Mesenchymal stem cell of the bone marrow (primary cell): ENCODE measurements around the genes METAP1, ADH1A and ADH7.

- CAGE, long polyA plus RNA: no peak
Measured at GRCh38 chr4:89897727-89898239, 3.1 kb downstream of the MMRN1 start.

GRCh38 chr4:92312746-92312945, 8.9 kb downstream of the GRID2 start:
- CAGE, long polyA plus RNA: no peak

DNA sequence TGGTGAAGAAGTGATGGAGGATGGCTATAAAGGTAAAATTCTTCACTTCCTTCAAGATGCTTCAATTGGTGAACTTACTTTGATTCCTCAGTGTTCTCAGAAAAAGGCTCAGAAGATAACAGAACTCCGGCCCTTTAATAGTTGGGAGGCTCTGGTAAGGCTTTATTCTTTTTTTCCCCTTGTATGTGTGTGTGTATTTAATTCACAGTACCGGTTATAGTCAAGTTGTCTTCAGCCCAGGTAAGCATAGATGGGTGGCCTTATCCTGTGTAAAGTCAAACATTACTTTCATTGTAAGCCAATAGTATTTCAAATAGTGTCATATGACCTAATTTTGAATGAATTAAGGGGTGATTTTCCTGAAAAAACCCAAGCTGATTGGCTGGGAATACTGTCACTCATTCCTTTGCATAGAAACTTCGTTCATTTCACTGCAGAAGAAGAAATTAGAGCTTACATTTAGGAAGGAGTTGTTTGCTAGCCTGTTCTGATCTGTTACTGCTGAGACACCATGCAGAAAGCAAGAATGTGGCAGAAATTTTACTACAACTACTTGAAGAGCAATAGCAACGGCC, 45.3 kb downstream of the SMARCAD1 start:
- CAGE, long polyA plus RNA: no peak

DNA sequence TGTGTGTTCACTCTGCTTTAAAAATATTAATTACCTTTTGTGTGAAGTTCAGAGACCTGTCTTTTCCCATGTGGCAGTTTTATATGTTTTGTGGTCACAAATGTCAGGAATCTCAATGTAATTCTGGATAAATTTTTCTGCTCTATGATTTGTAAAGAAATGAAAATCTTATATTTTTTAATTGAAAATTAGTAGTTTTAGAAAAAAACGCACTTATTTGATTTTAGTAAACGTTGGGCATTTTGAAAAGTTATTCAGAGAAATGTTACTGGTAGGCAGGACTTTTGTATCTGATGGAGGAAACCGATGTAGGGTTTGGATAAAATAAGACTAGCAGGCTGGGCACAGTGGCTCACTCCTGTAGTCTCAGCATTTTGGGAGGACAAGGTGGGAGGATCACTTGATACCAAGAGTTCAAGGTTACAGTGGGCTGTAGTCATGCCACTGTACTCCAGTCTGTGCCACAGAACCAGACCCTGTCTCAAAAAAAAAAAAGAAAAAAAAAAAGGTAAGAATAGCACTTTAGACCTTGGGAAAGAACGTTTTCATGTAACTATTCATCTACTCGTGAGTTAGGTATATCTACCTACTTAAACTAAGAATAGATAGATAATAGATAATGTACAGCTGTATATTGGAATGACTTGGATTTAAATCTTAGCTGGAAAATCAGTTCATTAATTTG, 8.5 kb downstream of the PDLIM5 start:
- CAGE, long polyA plus RNA: no peak

DNA sequence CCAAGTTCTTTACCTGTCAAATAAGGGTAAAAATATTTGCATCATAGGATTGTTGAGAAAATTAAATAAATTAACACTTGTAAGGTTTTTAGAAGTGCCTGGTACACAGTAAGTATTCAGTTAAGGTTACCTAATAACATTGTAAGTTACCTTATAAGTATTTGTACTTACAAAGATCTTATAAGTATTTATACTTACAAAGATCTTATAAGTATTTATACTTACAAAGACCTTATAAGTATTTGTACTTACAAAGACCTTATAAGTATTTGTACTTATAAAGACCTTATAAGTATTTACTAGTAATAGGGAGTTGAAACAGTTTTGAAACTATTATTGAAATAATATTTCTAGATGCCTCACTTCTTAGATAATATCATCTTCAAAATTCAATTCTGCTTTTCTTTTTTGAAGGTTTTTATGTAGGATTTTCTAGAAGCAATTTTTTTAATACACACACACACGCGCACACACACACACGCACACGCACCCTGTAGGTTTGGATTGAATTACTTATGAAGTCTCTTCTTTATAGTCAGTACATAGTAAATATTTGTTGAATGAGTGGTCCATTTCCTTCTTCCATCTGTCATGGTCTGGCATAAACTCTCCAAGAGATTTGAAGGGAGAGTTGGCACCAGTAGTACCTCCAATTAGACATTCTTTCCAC, 20.1 kb downstream of the PDLIM5 start:
- CAGE, long polyA plus RNA: no peak

- CAGE, long polyA plus RNA: no peak
Measured at GRCh38 chr4:94528644-94529480, 77.1 kb downstream of the PDLIM5 start.

DNA sequence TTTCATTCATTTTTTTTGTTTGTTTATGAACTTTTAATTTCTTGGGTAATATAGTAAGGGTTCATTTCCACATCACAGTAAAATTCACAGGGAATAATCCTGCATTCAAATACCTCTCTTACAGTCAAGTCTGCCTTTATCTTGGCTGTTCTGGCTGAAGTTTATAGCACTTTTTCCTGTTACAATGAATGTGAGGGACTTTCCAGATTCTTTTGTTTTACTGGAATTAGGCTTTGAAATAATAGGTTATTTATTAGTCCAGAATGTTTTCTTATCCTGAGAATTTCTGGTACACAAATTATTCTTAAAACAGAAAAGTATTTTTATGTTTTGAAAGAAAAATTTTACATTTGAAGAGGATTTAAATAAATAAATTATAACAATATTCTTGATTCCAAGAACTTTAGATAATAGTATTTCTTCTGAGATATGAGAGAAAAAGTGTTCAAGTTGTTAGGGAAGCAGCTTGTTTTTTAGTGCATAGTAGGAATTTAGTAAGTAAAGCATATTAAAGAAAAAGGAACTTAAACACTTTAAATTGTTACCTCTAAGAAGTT, 85.5 kb downstream of the PDLIM5 start:
- CAGE, long polyA plus RNA: no peak

- CAGE, long polyA plus RNA: no peak
Measured at GRCh38 chr4:94667502-94668358, 90.0 kb upstream of the BMPR1B start.

- CAGE, long polyA plus RNA: no peak
Measured at GRCh38 chr4:94723976-94724427, 33.8 kb upstream of the BMPR1B start.

DNA sequence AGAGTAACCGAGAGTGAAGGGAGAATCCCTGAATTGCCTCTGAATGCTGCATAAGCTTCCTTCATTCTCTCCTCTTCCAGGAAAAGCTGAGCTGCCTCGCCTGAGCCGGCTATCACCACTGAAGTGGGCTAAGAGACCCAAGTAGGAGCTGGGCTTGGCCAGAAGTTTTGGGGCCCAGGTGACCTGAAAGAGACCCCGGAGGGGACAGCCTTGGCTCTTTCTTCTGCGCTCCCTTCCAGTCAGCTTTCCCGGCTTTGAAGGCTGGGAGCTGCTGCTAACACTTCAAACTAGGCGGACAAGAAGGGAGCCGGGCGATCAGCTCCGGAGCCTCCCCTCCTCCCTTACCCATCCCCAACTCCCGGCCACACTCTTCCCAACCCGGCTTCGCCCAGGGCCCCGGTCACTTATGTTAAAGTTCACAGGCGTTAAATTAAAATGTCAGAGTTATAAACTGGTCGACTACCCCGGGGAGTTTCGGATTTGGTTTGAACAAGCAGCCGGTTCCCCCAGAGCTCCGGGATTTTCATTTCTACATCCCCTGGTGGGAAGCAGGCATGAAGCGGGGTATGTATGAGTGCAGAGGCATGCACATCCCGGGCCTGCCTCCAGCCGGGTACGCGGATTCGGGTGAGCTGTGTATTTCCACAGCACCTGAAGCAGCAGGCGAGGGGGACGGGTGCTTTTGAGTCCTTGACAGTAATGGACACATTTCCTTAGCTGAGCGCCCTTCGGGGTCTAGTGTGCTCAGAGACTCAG, 1.1 kb downstream of the UNC5C start:
- CAGE, long polyA plus RNA: no peak

DNA sequence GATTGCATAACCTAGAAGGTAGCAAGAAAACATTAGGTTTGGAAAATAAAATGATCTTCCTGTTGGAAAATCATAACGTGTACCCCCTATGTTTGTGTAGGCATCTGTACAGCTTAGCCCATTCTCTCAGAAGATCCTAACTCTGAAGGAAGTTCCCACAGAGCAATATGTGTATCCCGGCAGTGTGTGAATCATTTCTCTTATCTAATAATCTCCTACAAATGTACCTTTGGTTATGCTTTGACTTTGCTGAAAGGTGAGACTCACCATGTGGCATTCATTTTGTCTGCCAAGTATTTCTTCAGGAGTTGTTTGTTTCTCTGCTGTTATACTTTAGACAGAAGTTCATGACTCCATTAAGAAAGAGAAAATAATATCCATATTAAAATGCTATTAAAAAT, 646.7 kb downstream of the STPG2 start:
- CAGE, long polyA plus RNA: no peak

DNA sequence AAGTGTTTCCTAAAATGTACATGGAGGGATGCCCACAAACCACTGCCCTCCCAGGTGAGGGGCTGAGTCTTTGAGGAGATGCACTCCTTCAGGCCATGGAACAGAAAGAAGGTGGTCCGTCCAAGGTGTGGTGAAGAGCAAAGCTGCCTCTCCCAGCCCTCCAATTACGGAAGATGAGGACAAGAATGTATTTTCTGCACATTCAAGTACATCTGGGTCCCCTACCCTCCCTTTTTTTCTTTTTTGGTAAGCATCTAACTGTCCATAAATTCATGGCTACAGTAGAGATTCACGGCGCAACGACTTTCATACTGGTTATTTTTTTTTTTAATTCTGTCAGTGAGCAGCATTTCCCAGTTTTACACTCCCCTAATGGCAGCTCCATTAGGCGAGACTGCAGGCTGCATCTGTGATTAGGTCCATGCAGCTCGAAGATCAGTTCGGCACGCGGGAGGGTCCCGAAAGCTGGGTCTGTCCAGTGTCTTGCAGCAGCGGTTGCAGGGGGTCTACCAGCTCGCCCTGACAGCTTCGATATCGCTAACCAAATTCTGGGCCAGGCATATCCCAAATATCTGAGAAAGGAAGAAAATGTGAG, 186.3 kb downstream of the TSPAN5 start:
- CAGE, long polyA plus RNA: no peak

GRCh38 chr4:98564692-98565540, 93.5 kb downstream of the TSPAN5 start:
- CAGE, long polyA plus RNA: no peak

DNA sequence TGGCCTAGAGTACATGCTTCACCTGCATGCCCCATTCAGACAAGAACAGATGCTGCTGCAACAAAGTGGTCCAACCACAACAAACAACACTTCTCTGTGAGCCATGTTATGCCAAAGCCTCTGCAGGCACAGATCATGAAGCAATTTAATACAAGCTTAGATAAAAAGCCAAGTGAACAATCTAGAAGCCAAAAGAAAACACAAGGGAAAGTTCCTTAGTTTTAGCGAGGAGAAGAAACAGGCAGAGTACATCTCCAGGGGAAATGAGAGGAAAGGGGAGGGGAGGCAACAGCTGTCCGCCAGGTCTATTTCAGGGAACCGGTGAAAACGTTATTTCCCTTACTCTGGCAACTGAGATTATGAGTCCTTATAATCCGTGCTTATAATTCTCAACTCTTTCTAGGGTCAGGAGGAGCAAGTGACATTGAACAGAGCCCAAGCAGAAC, 92.6 kb downstream of the TSPAN5 start:
- CAGE, long polyA plus RNA: no peak

- CAGE, long polyA plus RNA: no peak
Measured at GRCh38 chr4:98663141-98664201, 5.1 kb upstream of the TSPAN5 start.

DNA sequence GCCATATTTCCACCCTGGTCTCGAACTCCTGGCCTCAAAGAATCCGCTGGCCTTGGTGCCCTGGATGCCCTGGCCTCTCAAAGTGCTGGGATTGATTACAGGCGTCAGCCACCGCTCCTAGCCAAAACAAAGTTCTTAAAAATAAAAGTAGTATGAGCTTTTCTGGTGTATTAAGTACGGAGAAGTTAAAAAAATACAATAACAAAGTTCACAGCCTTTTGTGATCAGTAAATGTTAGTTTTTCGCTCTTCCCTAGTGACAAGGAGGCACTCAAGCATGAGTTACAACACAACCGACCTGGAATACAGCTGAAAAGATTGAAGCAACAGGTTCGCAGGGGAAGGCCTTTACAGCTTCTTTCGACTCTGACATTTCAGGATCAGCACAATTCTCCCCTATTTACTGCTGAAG, 972 bp upstream of the METAP1 start:
- CAGE, long polyA plus RNA: no peak

- CAGE, long polyA plus RNA: no peak
Measured at GRCh38 chr4:98995597-98996553, at the start of gene METAP1. Gene METAP1 (plus strand): TSS chr4:98995721.

DNA sequence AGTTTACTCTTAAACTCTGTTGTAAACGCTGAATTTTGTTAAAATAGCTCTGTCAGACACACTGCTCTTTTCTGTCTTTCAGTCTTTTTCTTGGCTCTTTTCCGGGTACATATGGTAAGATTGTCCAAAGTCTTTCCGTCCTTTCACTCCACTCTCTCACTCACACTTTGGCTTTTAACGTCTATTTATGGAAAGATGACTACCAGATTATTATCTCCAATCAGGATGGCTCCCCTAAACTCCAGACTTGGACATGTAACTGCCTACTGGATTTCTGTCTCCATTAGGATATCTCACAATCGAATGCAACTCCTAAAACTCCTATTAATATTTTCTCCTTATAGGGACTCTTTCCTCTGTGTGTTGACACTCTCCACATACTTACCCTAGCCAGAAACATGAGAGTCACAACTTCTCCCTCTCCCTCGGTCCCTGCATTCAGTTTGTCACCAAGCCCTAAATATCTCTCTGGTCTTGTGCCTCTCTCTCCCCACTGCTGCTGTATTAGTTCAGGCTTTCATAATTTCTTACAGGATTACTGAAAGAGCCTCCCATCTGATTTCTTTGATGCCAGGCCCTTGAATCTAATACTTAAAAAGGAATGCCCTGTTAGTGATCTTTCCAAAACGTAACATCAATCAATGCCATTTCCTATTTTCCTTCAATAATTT, 1.3 kb upstream of the ADH5 start:
- CAGE, long polyA plus RNA: no peak

- CAGE, long polyA plus RNA: no peak
Measured at GRCh38 chr4:99290653-99291128, at the start of gene ADH1A. Gene ADH1A (minus strand): TSS chr4:99290985.

DNA sequence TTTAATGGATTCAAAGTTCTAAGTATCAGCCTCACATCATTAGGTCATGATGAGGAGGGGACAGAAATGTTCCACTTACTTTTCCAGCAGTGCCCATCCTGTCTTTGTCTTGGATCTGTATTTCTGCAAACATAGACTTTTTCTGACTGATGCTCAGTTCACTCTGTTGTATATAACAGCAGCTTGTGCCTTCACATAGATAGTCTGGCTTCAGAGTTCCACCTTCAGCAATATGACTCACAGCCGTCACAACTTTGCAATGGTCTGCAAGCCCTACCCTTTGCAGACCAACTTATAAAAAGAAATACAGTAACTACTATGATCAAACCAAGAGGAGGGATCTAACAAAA, at the start of gene ADH7:
TSS of gene ADH7 (minus strand) at position 206 of the 350 bp plus-strand sequence.
- CAGE, long polyA plus RNA: no peak